ENCODE results near the genes KLK8, KLK13, ZNF615, ZNF836 and ZNF766.

DNA sequence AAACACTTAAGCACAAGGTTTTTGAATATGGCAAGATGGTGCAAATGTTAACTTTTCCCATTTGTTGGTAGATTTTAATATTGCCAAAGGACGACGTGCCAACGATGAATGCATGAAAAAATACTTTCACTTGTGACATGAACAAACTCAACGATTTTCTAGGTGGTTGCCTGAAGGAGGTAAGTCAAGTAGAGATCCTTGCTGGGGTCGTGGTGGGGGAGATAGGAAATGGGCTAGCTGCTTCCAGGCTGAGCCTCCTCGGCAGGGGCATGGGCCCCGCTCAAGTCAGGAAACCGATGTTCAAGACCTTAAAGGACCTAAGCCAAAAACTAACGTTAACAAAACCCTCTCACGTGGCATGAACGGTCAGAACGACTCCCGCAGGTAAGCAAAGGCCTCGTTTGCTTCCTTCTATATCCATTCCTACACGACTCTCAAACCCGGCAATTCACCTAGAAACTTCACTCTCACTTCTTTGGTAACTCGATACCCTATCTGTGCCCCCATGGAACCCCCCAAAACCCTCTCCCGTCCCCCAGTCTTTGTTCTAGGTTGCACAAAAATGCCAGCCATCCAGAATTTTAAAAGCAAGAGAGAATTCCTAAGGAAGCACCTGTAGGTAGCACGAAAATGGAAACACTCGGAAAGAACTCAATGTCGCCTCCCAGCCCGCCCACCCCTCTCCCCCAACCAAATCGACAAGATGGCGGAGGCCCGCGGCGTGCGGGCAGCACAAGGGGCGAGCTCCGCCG, 13.5 kb downstream of the ACP4 start:
- PRO-cap = unidirectional peak, plus-strand start at position 701 of the sequence

GRCh38 chr19:50804310-50804761, 14.1 kb downstream of the ACP4 start:
- PRO-cap = bidirectional peak, plus-strand start at chr19:50805106, minus-strand start at chr19:50804594

DNA sequence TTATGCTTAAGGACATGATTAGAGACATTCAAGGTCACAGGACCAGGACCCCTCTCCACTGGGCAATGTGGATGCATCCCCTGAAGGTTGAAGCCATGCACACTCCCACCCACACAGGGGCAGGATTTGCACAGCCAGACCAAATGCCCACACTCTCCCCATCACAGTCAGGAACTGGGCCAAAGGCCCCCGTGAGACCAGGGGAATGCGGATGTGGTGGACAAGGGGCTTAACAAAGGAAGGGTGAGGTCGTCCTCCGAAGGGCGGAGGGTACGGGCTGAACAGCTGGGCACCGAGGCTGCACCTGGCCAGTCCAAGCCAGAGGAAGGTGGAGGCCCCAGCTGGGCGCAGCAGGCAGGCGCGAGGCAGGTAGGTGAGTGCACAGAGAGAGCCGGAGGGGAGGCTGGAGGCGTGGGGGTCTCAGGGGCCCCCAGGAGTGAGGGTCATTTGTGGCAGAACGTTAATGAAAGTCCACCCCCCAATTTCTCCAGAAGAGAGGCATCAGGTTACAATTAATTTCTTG, 3.1 kb downstream of the KLK15 start:
- PRO-cap = no peak

DNA sequence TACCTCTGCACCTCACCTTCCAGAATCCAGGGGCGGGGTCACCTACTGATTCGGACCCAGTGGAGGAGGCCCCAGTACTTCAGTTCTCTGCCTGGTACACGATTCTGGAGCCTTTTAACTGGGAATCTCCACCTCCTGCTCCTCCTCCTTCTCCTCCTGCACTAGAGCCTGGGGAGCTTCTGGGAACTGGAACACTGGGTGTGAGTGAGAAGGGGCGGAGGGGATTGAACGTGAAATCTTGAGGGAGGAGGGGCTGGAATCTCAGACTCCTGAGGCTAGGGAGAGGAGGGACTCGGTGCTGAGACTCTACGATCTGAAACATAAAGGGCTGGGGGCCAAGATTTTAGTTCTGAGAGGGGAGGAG, at the start of gene KLK8:
KLK8 (minus strand) TSS at position 89 of the 364 bp plus-strand sequence.
- PRO-cap = no peak

DNA sequence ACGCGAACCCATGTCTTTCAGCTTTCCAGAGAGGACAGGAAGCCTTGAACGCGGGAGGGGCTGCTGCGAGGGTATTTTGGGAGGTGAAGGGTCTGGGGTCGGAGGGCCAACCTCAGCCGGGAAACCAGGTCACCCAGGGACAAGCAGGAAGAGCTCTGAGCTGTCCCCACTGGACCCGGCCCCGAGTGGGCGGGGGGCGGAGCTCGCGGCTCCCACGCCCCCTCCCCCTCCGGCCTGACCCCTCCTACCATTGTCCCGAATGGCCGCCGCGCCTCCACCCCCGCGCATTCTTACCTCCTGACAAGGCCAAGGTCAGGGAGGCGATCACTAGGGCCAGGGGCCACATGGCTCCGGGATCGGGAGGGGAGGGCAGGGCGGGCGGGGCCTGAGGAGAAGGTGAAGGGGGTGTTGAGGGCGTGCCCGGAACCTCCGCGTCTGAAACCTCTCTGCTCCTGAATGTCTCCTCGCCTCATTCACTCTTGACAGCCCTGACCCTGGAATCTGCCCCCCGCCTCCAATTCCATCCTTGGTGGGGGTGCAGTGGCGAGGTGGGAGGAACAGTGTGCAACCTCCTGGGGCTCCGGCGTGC, at the start of gene KLK13:
KLK13 (minus strand) TSS at position 371 of the 589 bp plus-strand sequence.
- PRO-cap = no peak

- PRO-cap = no peak
Measured at GRCh38 chr19:51549538-51550392, 18.3 kb upstream of the SIGLEC6 start.

DNA sequence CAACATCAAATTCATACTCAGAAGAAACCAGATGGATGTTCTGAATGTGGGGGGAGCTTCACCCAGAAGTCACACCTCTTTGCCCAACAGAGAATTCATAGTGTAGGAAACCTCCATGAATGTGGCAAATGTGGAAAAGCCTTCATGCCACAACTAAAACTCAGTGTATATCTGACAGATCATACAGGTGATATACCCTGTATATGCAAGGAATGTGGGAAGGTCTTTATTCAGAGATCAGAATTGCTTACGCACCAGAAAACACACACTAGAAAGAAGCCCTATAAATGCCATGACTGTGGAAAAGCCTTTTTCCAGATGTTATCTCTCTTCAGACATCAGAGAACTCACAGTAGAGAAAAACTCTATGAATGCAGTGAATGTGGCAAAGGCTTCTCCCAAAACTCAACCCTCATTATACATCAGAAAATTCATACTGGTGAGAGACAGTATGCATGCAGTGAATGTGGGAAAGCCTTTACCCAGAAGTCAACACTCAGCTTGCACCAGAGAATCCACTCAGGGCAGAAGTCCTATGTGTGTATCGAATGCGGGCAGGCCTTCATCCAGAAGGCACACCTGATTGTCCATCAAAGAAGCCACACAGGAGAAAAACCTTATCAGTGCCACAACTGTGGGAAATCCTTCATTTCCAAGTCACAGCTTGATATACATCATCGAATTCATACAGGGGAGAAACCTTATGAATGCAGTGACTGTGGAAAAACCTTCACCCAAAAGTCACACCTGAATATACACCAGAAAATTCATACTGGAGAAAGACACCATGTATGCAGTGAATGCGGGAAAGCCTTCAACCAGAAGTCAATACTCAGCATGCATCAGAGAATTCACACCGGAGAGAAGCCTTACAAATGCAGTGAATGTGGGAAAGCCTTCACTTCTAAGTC, 16.3 kb downstream of the ZNF175 start:
- PRO-cap = no peak

- PRO-cap = no peak
Measured at GRCh38 chr19:51651216-51651532, 4.5 kb upstream of the SIGLEC14 start.

DNA sequence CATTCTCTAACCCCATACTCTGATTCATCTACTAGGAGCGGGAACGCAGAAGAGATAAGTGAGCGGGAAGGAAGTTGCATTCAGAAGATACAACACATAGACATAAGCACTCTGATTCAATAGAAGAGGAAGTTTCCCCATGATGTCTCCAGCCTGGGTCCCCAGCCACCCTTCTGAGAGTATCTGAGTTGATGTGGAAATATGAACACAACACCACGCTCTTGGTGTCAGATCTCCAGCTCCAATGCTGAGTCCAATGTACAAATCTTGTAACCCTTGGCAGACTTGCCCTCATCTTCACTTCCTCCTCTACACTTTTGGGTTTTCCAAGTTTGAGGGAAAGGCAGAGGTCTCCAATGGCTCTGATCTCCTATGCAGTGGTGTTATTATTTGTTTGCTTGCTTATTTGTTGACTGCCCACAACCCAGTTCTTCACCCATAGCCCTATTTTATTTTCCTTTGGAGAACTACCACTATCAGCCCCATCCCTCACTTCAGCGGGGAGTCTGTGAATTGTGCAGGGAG, 5.0 kb upstream of the SIGLEC14 start:
- PRO-cap = no peak

GRCh38 chr19:51689092-51689646, 4.0 kb upstream of the SPACA6 start:
- PRO-cap = bidirectional peak, plus-strand start at chr19:51689341, minus-strand start at chr19:51689140

DNA sequence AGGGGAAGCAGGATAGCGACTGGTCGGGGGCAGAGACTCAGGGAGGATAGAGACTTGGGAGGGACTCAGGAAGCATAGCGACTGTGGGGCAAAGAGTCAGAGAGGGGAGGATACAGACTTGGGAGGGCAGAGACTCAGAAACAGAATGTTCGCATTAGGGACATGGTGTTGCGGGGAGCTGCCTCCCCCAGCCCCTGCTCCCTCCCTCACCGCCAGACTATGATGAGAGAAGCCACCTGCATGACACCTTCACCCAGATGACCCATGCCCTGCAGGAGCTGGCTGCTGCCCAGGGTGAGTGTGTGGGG, 1.1 kb downstream of the SPACA6 start:
- PRO-cap = no peak

DNA sequence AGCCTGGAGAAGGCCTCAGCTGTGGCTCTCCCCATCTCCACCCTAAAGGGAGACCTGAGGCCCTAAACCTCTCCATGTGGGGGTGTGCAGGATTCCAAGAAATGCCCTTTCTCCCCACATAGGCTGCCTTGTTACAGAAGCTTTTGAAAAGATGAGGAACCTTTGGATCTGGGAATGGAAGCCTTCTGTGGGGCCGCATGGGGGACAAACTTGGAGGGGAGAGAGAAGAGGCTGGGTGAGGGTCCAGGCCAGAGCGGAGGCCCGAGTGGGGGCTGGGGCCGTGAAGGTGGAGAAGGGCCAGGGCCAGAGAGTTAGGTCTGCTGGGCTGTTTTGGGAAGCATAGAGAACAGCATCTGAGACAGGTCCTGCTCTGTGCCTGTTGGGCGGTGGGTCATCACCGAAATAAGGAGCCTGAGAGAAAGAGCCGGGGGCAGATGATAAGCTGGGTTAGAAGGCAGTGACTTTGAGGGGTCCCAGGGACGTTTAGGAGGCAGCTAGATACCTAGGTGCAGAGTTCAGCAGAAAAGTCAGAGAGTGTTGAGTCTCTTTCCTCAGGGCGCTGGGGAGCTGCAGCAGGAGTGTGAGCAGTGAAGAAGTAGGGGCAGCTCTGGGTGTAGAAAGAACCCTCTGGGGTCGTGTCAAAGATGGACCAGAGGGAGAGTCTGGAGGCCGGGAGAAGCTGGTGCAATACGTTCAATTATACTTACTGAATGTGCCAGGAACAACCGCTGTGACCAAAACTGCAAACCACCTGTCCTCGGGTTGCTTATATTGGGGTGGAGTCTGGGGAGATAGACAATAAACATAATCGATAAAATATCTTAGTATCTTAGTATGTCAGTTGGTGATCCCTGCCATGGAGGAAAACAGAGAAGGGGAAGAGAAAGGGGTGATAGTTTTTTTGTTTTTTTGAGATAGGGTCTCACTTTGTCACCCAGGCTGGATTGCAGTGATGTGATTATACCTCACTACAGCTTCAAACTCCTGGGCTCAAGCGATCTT, 2.7 kb downstream of the SPACA6 start:
- PRO-cap = no peak

- PRO-cap = no peak
Measured at GRCh38 chr19:51702881-51703566, 9.9 kb downstream of the SPACA6 start.

- PRO-cap = no peak
Measured at GRCh38 chr19:51786665-51787148, 8.2 kb upstream of the FPR3 start.

- PRO-cap = no peak
Measured at GRCh38 chr19:51803936-51804510, 9.1 kb downstream of the FPR3 start.

GRCh38 chr19:52007546-52008648, at the start of gene ZNF615:
Gene ZNF615 (minus strand): TSS chr19:52008211.
- PRO-cap = bidirectional peak, plus-strand start at chr19:52008312, minus-strand start at chr19:52008194

DNA sequence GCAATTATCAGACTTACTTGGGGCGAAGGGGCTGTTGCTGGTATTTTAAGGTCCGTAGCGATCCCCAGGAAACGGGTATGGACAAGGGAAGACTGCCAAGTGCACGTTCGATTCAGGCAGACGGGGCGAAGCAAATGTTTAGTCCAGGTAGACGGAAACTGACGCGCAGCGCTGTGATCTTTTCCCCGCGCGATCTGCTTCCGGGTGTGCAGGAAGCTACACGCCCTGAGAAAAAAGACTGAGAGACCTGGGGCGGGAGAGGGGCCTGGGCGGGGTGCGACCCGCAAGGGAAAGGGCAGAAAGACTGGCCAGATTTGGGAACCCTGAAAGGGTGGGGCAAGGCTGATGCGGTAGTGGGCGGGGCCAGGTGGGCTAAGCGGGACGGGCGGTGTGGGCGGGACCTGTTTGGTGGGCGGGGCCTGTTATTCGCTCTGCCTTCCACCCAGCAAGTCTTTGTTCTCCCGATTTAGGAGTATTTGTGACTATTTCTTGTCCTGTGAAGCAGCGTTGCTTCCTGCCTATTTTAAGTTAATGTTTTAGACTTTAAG, at the start of gene ZNF836:
ZNF836 (minus strand) TSS at position 303 of the 548 bp plus-strand sequence.
- PRO-cap = bidirectional peak, plus-strand start at position 456 of the sequence, minus-strand start at position 196 of the sequence

- PRO-cap = no peak
Measured at GRCh38 chr19:52234431-52235233, 34.8 kb upstream of the ZNF766 start.

- PRO-cap = bidirectional peak, plus-strand start at chr19:52269587, minus-strand start at chr19:52269433
Measured at GRCh38 chr19:52269493-52269694, at the start of gene ZNF766. Gene ZNF766 (plus strand): TSS chr19:52269587.

DNA sequence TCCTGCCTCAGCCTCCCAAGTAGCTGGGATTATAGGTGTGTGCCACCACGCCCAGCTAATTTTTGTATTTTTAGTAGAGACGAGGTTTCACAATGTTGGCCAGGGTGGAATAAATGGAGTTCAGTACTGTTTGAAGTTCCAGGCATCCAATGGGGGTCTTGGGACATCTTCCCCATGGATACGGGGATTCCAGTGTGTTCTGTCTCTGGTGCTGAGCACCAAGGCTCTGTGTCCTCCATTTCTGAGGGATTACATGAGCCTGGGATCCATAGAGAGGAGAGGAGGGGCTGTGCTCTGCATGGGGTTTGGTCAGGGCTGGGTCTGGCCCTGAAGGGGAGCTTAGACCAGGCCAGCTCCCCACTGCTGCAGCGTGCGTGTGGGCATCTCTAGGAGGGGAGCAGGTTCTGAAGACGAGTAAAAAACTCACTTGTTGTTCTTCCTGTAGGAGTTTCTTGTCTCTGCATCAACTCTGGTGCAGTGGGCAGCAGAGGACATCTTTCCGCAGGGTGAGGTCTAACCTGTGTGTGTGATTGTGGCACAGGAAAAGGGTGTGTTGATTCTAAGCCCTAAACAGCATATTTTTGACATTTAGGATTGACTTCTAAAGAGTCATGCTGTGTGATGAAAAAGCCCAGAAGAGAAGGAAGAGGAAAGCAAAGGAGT, 3.0 kb downstream of the ZNF480 start:
- PRO-cap = no peak